Placental epithelial cell (primary cell): ENCODE results near the gene VWA8.

DNA sequence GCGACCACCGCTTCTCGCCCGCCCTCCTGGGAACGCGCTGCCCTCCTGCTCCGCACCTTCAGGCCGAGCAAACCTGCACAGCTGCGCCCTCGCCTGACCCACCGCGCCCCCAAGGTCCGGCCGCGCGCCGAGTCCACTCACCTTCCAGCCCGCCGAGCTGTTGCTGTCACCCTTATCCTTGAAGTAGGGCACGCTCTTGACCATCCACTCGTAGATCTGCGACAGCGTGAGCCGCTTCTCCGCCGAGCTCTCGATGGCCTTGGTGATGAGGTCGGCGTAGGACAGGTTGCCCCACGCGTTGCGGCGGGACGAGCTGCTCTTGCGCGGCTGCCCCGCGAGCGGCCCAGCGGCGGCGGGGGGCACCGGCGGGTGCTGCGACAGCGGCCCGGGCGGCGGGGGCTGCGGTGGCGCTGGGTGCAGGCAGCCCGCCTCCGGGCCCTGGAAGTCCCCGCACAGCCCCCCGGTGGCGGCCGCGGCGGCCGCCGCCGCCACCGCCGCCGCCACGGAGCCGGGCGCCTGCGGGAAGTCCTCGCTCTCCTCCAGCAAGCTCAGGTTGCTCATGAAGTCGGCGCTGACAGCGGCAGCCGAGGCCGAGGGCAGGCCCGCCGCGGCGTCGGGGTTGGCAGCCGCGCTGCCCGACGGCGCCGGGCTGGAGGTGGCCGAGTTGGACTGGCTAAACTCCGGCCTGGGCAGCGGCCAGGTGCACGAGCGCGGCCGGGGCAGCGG, 836 bp downstream of the FOXO1 start:
- CAGE, long polyA plus RNA, result no peak

GRCh38 chr13:40790920-40791461, 1.6 kb downstream of the SLC25A15 start:
- CAGE, long polyA plus RNA, result no peak

GRCh38 chr13:40971281-40971831, 47.8 kb downstream of the ELF1 start:
- CAGE, long polyA plus RNA, result no peak

- CAGE, long polyA plus RNA, result no peak
Measured at GRCh38 chr13:40992855-40993919, 25.9 kb downstream of the ELF1 start.

DNA sequence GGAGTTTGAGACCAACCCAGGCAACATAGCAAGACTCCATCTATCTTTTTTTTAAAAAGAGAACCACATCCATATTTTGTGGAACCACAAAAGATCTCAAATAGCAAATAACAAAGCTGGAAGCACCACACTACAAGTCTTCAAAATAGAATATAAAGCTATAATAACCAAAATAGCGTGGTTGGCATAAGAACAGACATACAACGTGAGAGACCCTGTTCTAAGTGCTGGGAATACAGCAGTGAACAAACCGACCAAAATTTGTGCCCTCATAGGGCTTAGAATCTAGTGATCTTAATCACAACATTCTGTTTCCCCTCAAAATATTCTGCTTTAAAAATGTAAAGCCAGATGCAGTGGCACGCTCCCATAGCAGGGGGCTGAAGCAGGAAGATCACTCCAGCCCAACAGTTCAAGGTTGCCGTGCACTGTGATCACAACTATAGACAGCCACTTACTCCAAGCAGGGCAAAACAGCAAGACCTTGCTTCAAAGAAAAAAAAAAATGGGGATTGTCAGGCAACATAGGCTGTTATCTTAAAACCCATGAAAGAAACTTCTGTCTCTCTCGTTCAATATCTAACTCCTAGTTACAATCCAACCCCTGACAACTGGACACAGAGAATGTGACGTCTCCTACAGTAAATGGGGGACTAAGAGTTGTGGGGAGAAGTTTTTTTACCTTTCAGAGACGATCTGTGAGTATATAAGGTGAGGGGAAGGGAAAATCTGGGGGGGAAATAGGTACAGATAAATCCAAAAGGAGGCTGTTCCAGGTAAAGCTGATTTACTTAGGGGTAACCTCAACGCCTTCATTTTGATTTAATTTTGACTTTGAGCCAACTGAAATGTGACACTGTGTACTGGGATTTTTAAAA, 17.5 kb downstream of the ELF1 start:
- CAGE, long polyA plus RNA, result no peak

DNA sequence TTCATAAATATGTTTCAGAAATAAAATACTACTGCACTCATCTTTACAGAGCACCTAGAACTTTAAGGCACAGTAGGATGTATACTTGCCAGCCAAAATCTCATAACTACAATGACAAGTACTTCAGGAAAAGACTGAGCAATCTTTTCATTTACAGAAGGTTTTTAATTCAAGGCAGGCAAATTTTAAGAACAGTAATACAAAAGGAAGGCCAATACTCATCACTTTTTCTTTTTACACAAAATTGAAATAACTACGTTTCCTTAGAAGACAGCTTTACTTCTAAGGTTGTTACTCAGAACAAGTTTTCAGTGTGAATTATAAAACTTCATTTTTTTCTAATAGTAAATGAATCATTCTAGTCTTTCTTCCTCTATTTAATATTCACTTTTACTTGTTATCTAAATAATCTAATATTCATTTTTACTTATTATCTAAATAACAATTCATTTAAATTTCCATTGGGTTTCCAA, 884 bp downstream of the ELF1 start:
- CAGE, long polyA plus RNA, result no peak

- CAGE, long polyA plus RNA, result no peak
Measured at GRCh38 chr13:41496340-41497220, 39.2 kb downstream of the RGCC start.

DNA sequence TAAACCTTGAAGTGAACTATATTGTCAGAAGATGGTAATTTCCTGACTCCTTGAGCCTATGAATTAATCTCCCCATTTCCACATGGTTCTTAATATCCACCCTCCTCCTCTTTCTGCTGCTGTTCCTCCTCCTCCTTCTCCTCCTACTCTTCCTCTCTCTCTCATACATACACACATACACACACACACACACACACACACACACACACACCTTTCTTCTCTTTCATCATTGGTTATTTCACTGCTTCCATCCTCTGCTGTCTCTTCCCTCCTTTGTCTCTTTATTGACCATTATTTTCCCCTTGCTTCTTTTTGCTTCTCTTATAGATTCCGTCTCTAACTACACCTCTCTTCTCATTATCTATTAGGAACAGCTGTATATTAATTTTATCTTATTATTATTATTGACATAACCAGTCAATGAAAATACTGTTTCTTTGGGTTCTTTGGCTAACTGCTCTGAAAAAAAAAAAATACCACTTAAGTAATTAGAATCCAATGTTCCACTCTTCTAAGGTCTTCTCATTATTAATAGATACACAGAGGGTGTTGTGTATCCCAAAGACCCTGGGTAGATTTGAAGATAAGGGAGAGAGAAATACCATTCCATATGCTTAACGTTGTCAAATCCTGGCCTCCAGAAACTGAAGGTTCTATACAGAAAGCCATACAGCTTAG, 81.6 kb downstream of the VWA8 start:
- CAGE, long polyA plus RNA, result no peak

DNA sequence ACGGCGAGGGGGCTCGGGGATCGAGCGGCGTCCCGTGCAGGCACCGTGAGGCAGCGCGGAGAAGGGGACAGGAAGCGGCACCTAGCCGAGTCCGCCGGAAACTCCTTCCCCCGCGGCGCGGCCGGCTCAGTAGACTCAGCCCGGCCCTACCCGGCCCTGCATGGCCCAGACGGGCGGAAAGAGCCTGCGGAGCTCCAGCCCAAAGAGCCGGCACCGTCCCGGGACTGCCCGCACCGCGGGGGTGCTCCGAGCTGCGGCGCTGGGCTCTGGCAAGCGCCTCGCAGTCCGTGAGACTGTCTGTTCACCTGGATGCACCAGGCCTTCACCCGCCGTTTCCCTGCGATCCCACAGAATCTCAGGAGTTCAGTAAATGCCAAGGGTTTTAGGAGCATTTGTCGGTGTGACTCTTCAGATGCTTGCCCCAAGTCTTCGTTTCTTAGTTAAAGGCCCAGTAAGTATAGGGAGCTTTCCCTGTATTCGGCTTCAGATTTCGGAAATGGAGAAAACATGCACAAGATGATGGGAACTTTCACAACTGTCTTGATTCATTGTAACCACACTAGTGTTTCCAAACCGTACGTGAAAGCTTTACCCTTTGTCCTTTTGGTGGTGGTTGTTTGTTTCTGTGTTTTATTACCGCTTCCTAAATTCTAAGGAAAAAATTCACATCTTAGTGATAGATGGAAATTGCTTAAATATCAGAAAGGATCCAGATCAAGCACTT, at the start of gene VWA8:
TSS of gene VWA8 (minus strand) at position 72 of the 724 bp plus-strand sequence.
- CAGE, long polyA plus RNA, result no peak

GRCh38 chr13:41974631-41974898, 13.7 kb upstream of the VWA8 start:
- CAGE, long polyA plus RNA, result no peak

DNA sequence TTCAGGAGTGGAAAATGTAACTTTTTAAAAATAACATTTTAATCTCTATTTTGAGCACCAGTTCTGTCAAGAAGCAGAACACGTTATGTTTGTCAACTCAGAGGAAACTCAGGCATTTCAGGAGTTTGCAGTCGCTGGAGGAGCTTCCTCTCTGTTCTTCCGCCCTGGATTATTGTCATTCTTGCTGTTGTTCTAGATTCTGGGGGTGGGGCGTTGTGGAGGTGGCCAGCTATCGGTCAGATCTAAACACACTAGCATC, 36.9 kb upstream of the DGKH start:
- CAGE, long polyA plus RNA, result no peak

DNA sequence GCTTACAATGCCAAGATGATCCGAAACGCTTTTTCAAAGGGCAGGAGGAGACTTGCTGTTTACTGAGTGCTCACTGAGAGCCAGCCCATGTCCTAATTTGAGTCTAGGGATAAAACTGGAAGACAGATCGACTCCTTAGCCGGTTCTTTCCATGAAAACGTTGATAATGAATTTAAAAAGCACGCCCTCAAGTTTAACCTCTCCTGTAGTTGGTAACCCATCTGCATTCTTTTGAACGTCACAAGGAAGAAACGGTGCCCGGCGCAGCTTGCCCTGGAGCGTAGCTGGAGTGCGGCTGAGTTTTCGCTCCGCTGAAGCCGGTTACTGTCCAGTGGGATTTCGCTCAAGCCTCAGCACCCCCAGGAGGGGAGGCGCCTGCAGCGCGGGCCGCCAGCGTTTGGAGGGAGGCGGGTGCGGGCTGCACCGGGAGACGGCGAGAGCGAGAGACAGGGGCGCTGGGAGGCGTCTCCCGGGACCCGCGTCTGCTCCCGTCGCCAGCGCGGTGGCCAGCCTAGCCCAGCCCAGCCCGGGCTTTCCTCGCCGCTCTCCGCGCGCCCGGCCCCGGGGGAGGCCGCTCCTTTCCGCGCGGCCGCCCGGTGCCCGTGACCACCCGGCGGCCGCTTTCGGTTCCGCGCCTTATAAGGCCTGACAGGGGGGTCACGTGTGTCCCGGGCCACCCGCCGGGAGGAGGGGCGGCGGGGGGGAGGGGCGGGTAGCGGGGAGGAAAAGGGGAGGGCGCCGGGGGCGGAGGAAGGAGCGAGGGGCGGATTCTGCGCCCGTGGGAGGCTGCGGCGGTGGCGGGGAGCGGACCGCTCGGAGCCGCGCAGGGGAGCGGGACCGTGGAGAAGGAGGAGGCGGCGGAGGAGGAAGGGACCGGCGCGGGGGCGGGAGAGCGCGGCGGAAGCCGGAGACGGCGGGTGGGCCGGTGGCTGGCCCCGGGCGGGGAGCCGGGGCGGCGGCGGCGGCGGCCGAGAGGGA, 8.4 kb upstream of the DGKH start:
- CAGE, long polyA plus RNA, result no peak

- CAGE, long polyA plus RNA, result no peak
Measured at GRCh38 chr13:42083337-42083985, 35.0 kb downstream of the DGKH start.

DNA sequence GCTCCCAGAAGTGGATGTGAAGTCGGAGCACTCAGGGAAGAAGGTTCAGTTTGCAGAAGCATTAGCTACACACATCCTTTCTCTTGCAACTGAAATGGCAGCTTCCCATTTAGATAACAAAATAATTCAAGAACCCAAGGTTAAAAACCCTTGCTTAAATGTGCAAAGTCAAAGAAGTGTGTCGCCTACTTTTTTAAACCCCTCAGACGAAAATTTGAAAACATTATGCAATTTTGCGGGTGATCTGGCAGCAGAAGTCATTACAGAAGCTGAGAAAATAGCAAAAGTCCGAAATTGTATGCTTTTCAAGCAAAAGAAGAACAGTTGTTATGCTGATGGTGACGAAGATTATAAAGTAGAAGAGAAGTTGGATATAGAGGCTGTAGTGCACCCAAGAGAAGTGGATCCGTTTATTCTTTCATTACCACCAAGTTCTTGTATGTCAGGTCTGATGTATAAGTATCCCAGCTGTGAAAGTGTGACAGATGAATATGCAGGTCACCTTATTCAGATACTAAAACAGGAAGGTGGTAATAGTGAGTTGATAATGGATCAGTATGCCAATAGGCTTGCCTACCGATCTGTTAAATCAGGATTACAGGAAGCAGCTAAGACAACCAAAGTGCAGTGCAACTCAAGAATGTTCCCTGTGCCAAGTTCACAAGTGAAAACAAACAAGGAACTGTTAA, 30.5 kb downstream of the AKAP11 start:
- CAGE, long polyA plus RNA, result no peak

- CAGE, long polyA plus RNA, result no peak
Measured at GRCh38 chr13:43511288-43511920, 275.4 kb downstream of the ENOX1 start.

DNA sequence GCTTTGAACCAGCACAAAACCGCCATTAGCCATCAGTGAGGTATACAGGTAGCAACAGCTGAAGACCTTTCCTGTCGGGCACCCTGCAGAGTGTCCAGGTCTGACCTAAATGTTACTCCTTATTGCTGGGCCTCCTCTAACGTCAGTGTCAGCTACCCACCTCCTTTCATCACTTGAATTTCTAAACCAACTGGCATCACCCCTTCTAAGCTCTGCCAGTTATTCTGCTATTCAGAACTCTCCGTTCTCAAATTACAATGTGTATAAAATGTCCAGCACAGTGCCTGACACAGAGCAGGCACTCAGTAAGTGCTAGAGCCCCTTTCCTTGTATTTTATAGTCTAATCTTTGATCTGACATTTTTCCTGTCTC, 178.0 kb downstream of the ENOX1 start:
- CAGE, long polyA plus RNA, result no peak

GRCh38 chr13:43785564-43786409, 985 bp downstream of the ENOX1 start:
- CAGE, long polyA plus RNA, result no peak

DNA sequence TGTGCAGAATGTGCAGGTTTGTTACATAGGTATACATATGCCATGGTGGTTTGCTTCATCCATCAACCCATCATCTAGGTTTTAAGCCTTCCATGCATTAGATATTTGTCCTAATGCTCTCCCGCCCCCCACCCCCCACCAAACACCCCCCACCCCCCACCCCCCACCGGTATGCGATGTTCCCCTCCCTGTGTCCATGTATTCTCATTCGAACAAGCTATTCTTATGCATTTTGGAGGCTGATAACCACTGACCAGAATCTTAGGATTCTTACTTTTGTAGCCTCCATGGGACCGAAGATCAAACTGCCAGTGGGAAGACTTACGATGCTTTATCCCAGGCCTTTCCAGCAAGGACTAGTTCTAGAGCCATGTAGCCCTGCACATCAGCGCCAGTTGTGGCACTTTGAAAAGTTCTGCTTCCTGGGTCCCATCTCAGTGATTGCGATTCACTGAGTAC, 18.7 kb upstream of the ENOX1 start:
- CAGE, long polyA plus RNA, result no peak

- CAGE, long polyA plus RNA, result no peak
Measured at GRCh38 chr13:44142190-44142953, 18.7 kb downstream of the SMIM2 start.

- CAGE, long polyA plus RNA, result no peak
Measured at GRCh38 chr13:44364470-44365180, 9.0 kb upstream of the SERP2 start.